Neural progenitor cell (in vitro differentiated cells): ENCODE results near the gene TNFRSF14.

DNA sequence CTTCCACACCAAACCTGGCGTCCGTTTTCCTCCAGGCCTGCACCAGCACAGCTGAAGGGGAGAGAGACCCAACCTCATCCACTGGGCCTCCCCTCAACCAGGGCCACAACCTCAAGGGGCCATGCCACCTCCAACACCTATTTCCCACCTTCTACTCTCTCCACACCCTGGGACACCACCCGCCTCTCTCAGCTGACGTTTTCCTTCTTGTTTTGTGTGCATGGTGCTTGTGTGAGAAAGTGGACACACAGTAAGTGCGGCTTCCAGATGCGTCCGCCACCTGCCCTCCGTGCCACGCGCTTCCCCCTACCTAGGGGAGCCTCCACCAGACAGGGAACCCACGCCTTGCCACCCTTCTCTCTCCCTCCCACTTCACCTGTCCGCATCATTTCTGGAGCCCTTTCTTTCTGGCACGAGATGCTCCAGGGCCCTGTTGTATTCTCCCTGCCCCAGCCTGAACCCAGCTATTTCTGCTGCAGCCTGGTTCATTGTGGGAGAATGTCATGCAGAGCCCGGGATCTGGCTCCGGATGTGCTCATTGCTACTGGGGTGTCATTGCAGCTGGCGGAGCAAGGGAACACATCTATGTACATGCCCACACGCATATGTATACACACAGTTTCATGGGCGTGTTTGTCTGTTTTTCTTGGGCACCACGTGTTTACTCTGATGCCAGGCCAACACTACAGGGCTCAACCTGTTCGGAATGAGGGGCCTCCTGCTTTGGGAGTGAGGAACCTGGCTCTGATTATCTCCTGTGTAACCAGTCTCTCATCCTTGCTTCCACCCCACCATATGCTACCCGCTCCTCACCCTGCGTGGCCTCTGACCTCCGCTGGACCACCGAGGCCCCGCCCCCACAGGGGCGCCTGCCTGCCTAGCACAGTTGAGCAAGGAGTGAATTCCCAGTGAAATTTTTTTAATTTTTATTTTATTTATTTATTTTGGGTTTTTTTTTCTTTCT lies 1.5 kb upstream of the GNB1 start:
- RAMPAGE, long total RNA: no peak

GRCh38 chr1:2049306-2049874 lies 821 bp upstream of the PRKCZ start:
- RAMPAGE, long total RNA: no peak

- RAMPAGE, long total RNA: no peak
Measured at GRCh38 chr1:2073368-2074258, 23.4 kb downstream of the PRKCZ start.

DNA sequence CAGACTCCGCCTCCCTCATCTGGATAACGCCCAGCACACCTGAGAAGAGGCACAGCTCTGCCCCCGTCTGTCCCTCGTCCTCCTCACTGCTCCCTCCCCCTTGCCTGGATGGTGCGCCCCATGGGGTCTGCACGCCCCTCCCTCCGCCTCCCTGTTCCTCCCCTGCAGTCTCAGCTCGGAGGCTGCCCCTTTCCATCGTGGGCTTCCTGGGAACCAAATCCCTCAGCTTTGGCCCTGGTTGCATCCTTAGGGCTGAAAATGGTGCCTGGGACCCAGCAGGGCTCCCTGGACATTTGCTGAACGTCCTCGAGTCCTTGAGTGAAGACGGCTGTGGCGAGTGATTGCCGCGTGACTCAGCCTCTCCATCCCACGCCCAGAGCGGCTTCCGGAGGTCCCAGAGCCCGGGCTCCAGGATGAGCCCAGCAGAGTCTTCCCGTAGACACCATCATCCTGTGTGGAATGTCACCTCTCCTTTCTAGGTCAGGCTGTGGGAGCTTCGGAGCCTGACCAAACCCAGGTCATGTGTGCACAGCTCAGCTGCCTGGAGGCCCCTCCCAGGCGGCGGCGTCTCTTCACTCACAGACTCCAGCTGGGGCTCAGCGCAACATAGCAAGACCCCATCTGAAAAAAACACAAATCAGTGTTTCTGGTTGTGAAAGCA lies 38.1 kb downstream of the PRKCZ start:
- RAMPAGE, long total RNA: no peak

- RAMPAGE, long total RNA: no peak
Measured at GRCh38 chr1:2124737-2125384, 69.7 kb downstream of the FAAP20 start.

GRCh38 chr1:2190501-2191139 lies 4.0 kb downstream of the FAAP20 start:
- RAMPAGE, long total RNA: no peak

GRCh38 chr1:2213676-2214401 lies 14.3 kb upstream of the SKI start:
- RAMPAGE, long total RNA: no peak

DNA sequence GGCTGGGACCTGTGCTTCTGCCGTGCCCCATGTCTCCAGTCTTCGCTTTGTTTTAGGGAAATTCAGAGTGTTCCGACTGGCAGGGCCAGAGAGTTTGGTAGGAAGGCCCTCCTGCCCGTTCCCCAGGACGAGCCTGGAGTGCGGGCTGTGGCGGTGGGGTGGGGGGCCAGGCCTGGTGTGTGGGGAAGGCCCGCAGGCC lies 1.6 kb downstream of the SKI start:
- RAMPAGE, long total RNA: no peak

GRCh38 chr1:2240921-2241252 lies 12.8 kb downstream of the SKI start:
- RAMPAGE, long total RNA: no peak

DNA sequence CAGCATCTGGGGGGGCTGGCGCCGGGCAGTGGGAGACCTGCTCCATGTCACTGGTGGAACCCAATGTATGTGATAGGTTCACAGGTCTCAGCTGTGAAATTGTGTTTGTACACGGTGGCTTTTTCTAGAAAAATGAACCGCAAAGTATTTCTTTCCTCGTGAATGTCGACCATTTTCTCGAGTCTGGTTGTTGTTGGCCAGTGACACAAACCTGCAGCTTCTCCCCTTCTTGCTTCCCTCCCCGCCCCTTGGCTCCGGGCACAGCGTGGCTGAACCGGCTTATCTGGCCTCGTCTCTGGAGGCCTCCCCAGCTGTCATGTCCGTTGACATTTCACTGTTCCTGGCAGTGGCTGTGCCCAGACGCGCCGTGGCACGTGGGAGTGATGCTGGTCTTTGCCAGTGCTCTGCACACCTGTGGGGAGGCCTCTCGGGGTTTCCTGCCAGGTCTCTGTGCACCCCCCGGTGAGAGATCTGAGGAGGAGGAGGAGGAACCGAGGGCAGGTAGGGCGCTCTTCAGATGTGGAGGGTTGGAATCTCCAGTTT lies 23.6 kb downstream of the SKI start:
- RAMPAGE, long total RNA: no peak

GRCh38 chr1:2253297-2253785 lies 25.2 kb downstream of the SKI start:
- RAMPAGE, long total RNA: no peak

- RAMPAGE, long total RNA: no peak
Measured at GRCh38 chr1:2311350-2312010, 79.9 kb downstream of the MORN1 start.

- RAMPAGE, long total RNA: no peak
Measured at GRCh38 chr1:2529073-2529846, 803 bp downstream of the HES5 start.

GRCh38 chr1:2530757-2531292 lies 762 bp upstream of the HES5 start:
- RAMPAGE, long total RNA: no peak

DNA sequence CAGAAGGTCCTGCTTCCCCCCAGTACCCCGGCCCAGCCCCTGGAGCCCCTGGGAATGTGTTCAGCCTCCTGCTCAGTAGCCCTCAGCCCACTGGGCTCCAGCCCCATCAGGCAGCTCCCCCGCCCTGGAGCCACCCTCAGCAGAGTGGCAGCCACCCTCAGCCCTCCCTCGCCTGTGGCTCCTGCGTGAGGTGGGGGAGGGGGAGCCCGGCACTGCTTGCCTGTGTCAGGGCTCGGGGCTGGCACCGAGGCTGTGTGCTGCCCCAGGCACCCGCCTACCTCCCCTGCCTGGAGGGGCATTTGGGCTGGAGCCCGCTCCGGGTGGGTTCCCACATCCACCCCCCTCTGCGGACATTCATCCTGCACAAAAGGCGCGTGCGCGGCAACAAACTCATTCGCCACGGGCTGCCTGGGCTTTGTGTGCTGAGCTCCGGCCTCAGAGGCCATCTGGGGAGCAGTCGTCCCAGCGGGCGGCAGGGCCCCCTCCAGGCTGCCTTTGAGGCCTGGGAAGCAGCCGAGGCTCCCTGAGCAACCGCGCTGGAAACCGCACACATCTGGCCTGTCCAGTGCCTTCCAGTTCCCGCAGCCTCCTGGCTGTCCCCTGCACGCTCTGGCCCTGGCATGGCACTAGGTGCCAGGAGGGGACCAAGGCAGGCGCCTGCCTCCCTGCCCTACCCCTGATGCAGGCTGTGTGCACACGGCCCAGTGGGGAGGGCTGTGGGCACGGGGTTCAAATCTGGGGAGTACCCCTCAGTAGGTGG lies 12.5 kb upstream of the TNFRSF14 start:
- RAMPAGE, long total RNA: no peak

DNA sequence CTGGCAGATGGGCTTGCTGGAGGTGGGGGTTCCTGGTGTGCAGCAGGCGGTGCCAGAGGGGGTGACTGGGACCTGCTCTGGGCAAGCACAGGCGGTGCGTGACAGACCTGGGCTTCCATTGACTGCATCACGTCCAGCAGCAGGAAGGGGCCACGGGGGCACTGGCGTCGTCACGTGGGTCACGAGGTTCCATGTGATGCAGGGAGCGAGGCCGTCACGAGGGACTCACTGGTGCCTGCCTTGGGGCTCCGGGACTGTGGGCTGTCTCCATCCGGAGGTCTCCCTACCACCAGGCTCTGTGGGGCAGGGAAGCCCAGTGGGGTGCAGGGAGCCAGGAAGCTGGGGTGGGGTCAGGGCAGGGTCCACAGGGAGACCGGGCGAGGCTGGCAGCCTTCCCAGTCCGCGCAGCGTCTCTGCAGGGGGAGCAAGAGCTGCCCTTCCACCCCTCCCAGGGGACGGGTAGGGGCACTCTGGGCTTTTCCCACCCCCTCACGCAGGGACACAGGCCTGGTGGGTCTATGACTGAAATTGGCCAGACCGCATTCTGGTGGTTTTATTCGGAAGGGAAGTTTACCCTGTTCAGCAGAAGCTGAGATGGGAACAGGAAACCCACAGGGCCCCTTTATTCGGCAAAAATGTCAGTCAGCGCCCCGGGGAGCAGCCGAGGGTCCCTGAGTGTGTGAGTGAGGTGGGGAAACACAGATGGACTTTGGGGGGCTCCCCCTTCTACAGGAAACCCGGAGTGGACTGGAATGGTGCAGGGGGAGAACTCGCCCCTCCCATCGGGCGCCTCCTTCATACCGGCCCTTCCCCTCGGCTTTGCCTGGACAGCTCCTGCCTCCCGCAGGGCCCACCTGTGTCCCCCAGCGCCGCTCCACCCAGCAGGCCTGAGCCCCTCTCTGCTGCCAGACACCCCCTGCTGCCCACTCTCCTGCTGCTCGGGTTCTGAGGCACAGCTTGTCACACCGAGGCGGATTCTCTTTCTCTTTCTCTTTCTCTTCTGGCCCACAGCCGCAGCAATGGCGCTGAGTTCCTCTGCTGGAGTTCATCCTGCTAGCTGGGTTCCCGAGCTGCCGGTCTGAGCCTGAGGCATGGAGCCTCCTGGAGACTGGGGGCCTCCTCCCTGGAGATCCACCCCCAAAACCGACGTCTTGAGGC lies at the start of gene TNFRSF14:
Gene TNFRSF14 (plus strand): TSS at position 798 of the 1,158 bp plus-strand sequence.
- RAMPAGE, long total RNA: no peak

DNA sequence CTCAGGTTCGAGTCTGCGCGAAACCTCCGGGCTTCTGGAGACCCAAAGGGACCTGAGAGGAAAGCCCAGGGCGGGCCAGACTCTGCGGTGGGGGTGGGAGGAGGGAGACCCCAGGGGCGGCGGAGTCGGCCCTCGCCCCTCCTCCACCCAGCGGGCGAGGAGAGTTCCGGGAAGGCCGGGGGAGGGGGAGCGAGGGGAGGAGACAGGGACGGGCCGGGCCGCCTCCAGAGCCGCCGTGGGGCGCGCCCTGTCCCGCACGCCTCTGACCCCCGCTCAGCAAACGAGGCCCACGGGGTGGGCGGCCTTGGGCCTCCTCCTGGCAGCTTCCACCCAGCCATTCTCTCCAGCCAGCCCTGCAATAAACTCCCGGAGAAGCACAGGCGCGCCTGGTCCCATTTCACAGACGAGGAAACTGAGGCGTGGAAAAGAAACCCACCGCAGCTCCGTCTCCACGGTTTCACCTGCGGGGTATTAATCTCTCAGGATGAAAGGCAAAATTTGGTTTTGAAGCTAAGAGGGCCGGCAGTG lies 5.9 kb upstream of the PRDM16 start:
- RAMPAGE, long total RNA: no peak

GRCh38 chr1:3195501-3195984 lies 126.5 kb downstream of the PRDM16 start:
- RAMPAGE, long total RNA: no peak

DNA sequence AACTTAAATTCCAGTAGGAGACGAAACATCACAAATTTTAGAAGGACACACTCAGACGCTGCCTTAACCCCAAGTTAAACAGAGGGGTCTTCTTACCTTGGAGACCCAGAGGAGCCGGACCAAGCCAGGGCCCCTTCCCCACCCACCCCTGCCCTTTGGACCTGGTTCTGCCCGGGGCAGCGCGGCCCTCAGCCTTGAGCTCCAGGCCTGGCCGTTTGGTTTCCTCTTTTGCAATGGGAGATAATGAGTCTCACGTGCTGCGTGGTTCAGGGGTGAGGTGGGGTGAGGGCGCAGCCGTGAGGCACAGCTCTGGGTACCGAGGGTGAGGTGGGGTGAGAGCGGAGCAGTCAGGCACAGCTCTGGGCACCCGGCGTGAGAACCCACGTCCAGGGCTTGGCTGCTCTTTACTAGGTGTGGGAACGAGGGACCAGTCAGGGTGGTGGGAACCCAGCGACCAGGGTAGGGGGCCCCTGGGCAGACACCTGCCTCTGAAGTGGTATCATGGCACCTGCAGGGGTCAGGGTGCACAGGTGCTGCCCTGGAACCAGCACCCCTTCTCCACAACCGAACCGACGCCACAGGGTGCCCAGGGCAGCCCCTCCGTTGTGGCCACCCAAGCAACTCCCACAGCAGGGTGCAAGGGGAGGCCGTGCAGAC lies 182.2 kb downstream of the PRDM16 start:
- RAMPAGE, long total RNA: no peak

- RAMPAGE, long total RNA: no peak
Measured at GRCh38 chr1:3349049-3349898, 105.2 kb upstream of the ARHGEF16 start.